Camera-type eye (tissue), 1 donor: ENCODE results near the genes FUCA1 and SRSF10.

DNA sequence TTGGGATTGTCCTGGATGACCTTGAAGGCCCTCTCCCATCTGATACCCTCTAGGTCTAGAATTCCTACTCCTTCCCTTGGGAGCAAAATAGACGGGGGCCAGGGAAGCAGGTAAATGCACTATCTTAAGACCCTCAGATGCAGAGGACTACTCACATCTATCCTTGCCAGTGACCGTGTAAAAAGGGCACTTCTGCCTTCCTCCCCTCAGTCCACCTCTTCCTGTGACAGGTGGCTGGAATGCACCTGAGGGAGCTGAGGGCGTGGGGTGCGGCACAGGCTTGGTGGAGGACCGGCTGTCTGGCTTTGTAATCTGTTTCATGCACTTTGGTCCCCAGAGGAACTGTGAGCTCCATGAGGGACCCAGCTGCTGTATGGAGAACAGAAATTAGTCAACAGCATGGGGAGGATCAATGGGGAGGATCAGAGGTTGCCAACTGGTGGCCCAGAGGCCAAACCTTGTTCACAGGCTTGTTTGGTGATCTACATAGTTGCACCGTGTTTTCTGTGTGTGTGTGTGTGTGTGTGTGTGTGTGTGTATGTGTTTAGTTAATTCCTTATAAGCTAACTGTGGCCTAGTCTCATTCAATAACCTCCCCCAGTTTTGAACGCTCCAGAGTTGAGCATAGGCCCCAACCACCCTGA lies 29.7 kb downstream of the HTR1D start:
- RAMPAGE, long total RNA = no peak

DNA sequence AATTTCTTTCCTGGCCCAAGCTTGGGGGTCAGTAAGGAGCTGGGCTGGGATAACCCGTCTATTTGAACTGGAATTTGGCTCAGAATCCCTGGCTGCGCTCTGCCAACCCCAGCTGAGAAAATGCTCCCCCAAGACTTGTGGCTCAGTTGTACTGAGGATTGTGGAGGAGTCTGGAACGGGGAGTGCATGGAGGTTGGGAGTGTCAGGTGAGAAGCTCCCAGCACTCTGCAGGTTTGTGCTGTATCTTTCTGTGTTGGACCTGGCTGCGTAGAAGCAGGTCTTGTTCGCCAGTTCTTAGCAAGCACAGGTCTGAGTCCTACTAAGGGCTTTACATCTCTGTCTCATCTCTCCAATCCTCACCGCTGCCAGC lies 1.6 kb downstream of the TCEA3 start:
- RAMPAGE, long total RNA = no peak

DNA sequence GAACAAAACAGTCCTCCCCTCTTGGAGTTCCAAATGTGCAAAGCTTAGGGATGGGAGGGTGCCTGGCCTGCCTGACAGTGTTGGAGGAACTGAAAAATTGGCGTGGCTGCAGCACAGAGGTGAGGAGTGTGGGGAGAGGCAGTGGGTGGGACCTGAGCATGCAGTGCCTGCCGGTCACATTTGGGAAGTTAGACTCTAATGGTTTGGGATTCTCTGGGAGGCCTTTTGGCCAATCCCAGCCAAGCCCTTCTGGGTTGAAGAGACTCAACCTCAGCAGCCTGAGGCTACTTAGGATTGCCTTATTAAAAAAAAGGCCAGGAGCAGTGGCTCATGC lies 2.3 kb upstream of the TCEA3 start:
- RAMPAGE, long total RNA = no peak

GRCh38 chr1:23525781-23526811 lies 4.9 kb downstream of the E2F2 start:
- RAMPAGE, long total RNA = no peak

- RAMPAGE, long total RNA = no peak
These were observed 8.8 kb upstream of the E2F2 start for GRCh38 chr1:23539743-23540255.

- RAMPAGE, long total RNA = no peak
These were observed 38.4 kb upstream of the ID3 start for GRCh38 chr1:23597524-23598338.

GRCh38 chr1:23751115-23751845 lies 8.0 kb downstream of the ELOA start:
- RAMPAGE, long total RNA = no peak

- RAMPAGE, long total RNA = no peak
These were observed 3.7 kb upstream of the GALE start for GRCh38 chr1:23804321-23804666.

- RAMPAGE, long total RNA = no peak
These were observed at the start of gene FUCA1 for GRCh38 chr1:23868136-23868842. Gene FUCA1 (minus strand): TSS chr1:23868290.

DNA sequence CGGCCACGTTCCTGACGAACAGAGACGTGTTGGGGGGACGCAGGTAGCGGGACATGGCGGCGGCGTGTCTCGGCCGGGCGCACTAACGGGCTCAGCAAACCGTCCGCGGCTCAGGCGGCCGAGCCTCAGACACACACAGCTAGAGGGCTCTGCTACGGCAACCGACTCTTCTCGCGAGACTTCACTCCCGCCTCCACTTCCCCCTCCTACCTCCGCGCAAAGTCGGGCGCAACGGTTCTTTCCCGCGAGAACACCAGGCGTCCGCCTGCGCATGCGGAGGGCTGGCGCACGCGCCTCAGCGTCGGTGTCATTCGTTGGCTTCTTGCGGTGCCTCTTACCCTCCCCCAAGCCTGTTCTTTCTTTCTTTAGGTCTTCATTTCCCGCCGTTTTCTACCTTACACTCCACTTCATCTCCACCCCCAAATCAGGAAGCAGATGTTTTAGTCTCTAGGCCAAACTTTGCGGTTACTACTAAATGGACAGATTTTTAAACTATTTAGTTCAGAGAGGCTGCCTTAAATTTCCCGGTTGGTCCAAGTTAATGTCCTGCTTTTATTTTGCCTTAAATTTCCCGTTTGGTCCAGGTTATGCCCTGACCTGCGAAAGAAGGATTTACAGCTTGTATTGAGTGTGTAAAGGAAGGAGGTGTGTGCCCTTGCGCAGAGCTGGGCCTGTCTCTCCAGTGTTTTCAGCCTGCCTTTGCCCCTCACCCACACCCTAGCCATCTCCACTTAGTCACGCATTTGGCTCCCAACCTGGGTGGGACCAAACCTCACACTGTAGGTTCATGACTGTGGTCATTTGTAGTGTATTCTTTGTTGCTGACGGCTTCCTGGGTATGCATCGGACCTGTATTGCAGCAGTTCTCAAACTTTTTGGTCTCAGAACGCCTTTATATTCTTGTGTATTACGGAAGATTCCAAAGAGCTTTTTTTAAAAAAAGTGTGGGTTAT lies at the start of gene SRSF10:
SRSF10 (minus strand) TSS at position 127 of the 953 bp plus-strand sequence.
- RAMPAGE, long total RNA = start-site peak on the minus strand centred at position 116 of the sequence, 66 bp wide, 1,134 reads

DNA sequence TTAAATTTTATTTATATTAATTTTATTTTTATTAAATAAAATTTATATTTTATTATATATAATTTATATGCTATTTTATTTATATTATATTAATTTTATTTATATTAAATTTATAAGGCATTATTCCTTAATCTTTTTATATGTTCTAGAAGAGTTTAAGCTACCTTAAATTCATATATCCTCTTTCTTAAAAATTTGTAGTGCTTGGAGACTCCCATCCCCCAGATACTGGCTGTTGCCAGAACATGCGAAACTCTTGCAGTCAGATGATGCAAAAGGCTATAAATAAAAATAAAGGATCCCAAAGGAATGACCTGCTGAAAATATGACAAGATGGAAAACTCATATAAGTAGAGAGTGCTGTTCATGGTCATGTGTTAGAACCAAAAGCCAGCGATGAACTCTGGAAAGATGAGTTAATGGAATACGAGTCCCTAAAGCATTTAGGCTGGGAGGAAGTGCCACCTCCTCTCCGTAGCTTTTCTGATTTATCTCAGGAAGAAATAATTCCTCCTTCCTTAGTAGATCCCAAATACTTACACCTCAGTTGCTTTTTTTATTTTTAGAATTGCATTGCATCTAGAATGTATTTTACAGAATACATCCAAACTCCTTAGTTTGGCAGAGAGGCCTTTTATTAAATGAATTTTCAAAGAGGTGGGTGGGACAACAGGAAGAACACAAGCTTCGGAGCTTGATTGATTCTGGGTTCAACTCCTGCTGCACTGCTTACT lies 35.7 kb upstream of the SRSF10 start:
- RAMPAGE, long total RNA = no peak

DNA sequence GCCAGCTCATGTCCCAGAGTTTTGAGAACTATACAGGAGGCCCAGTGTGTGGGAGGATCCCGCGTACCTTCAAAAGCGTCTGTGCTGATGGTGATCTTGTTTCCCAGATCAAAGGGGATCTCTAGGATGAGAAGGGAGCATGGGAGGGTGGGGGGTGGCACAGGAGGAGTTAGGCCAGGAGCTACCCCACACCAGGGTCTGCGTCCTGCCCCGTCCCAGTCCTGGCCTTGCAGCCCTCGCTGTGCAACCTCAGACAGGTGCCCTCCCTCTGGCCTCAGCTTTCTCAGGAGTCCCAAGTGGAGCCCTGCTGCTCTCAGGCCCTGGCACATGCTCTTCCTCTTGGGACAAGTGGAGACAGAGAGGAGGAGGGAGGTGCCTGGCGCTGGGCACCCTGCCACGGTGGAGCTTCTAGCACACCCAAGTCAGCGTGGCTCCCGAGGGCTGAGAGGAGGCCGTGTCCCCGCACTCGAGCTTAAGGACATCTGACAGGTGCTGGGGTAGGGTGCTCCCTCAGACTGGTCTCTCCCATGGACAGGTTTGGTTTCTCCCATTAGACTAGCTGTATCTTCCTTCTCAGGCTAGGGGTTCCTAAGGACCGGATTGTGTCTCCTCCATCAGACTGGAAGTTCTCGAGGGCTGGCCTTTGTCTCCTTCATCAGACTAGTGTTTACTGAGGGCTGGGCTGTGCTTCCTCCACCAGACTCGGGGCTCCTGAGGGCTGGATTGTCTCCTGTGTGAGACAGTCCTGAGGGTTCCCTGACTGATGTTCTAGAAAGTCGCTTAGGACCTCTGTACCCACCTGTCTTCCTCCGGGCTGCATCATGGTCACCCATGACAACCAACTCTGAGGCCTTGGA lies 21.7 kb downstream of the MYOM3 start:
- RAMPAGE, long total RNA = no peak

DNA sequence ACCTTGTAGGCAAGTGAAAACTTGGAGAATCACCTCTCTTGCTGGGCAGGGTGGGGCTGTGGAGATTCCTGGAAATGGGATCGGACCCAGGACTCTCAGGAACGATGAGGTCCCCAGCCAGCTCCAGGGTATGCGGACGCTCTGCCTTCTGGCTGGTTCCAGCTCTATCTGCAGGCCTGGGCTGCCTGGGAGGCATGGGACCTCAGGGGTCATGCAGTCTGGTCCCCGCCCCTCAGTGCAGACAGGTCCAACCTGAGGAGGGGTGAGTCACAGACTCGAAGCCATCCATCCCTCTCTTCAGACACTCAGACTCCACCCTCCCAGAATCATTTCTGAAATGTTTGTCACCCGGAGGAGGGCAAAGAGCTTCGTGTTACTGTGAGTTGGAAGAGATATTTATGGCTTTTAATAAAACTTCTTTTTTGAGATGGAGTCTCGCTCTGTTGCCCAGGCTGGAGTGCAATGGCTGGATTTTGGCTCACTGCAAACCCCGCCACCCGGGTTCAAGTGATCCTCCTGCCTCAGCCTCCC lies 5.8 kb upstream of the MYOM3 start:
- RAMPAGE, long total RNA = no peak

DNA sequence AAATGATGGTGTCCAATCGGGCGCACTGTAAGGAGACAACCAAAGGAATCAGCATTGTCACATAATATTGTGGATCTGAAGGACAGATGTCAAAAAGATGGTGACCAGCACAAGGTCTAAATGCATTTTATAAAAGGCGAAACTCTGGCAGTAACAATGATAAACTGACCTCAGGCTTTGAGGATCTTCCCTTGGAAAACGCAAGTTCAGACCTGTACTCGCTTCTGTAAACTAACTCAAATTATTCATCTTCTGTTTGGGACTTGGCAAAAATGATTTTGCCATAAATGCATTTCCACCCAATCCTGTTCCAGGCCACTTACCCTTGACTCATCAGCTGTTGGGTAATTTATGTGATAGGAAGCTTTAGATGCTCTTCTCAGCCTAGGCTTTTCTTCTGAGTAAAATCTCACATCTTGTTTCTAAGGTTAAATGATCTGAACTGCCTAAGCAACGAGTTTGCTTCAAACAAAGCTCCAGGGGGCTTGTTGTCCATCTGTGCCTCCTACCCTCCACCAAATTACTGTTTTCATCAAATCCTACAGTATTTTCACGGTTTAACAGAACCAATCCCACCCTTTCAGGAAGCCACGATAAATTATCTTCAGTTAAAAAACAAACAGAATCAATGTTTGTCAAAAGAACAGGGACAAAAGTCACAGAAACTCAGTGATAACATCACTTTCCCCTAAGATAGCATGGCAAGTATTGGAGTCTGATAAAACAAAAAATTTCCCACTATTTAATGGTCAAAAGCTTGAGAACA lies 33.6 kb downstream of the STPG1 start:
- RAMPAGE, long total RNA = no peak

- RAMPAGE, long total RNA = no peak
These were observed 3.6 kb downstream of the NIPAL3 start for GRCh38 chr1:24419073-24419711.

DNA sequence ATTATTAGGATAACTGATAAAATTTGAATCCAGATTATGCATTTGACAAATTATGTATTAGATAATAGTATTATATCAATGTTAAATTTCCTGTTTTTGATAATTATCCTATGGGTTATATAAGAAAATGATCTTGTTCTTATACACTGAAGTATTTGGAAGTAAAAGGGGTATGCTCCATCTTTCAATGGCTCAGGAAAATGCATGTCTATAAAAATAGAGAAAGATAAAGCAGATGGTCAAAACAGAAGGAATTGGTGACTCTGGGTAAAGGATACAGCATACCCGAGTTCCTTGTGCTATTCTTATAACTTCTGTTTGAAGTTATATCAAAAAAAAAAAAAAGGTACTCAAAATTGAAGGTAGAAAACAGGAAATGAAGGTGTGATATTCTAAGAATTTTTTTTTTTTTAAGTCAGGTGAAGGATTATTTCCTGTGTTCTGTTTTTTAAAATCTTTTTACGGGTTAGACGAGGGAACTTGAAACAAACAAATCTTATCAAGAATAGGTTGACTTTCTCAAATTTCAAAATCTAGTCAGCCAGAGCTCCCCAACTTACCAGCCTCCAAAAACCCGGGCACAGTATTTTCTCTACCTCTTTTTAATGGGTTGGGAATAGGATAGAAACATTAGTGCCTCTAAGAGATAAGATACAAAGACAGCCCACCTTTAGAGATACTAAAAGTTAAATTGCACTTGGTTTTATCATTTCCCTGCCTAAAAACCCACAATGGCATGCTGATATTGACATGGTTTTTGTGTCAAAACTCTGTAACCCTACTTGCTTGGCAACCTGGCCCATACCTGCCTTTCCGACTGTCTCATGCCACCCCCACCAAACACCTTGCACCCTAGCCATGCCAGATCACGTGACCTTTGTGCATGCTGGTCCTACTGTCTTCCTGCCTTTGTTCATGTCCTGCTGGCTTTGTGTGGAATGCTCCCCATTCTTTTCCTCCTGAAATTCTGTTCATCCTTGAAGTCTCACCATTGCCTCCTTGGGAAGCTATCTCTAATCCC lies 4.0 kb downstream of the RCAN3 start:
- RAMPAGE, long total RNA = no peak

DNA sequence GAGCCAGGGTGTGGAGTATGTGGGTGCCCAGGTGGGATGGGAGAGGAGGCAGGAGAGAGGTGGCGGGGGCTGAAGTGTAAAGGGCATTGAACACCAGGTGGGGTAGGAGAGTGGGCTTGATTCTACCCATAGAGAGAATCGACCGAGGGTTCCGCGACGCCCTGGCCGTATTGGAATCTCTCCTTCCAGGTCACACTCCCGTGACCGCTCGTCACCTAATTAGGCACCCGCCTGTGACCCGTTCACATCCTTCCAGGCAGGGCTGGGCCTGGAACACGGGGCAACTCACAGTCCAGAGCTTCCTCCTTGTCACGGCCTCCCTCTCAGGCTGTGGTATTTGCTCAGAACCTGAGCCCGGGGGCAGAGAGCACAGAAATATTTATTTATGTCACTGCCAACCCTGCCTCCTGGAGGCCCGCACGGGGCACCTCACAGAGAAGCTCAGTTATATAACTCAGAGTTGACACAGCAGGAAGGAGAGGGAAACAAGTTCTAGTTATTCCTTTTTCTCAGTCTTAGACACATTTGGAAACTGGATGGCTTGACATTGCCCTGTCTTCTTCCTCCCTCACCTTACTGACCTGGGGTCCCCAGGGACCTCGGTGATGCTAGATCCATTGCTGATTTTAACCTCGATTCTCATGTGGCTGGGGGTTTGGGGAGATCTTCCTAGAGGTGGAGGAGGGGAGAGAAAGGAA lies 12.1 kb downstream of the NCMAP start:
- RAMPAGE, long total RNA = no peak

- RAMPAGE, long total RNA = no peak
These were observed 28.4 kb downstream of the SRRM1 start for GRCh38 chr1:24671537-24671864.

GRCh38 chr1:24683919-24684178 lies 40.7 kb downstream of the SRRM1 start:
- RAMPAGE, long total RNA = no peak

DNA sequence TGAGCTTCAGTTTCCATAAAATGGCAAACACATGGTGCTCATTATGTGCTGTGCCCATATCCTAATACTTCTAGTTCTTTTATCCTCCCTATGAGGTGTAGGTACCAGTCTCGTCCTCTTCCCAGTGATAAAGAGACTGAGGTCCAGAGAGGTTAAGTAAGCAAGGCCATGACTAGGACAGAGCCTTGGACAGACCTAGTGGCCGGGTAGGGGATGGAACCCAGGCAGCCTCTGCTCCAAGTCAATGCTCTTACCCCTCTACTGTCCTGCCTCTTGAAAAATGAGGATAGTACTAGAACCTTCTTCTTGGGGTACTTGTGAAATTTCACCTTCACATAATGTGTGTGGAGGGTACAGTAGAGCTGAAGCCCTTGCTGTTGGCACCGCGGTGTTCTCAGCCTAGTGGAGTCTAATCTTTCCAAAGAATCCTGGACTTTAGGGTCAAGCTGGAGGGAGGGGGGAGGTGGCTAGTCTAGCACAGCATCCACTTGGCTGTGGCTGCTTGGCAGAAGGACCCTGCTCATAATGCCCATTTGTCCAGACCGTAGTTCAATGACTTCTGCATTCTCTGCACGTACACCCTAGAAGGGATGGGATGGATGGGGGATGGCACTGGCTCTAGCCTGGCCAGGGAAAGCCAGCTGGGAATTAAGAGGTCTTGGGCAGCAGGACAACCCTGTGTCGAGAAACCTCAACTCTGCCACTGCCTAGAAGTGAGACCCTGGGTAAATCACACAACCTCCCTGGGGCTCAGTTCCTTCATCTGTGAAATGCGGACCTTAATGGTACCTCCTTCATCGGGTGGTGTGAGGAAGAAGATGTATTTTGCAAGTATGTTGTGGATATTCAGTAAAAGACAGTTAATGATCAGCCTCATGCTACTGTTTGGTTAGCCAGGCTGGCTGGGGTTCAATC lies 27.4 kb upstream of the CLIC4 start:
- RAMPAGE, long total RNA = no peak